GM12892 (cell line): ENCODE data around the gene NMU.

DNA sequence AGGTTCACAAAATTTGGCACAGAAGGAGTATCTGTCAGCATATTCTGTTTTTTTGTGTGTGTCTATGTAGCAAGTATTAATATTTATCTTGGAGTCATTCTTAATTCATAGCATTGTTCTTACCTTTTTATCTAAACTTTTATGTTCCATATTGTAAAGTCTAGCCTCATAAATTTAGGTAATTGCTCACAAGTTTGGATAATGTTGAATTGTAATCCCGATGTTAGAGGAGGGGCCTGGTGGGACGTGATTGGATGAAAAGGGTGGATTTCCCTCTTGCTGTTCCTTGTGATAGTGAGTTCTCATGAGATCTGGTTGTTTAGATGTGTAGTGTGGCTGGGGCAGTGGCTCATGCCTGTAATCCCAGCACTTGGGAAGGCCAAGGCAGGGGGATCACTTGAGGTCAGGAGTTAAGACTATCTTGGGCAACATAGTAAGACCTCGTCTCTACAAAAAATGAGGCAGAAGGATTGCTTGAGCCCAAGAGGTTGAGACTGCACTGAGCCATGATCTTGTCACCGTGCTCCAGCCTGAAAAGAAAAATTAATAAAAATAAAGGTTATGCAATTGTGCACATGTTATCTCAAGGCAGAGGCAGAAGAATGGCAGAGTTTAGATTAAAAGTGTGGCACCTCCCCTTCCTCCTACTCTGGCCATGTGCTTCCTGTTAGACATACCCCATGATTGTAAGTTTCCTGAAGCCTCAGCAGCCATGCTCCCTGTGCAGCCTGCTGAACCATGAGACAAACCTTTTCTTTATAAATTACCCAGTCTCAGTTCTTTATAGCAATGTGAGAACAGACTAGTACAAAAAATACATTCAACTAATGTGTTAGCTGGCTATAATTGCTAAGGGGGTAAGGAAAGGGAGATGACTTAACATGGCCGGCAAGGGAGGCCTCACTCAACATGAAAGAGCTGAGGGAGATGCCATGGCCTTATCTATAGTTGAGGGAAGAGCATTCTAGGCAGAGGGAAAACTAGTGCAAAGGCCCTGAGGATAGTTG, 36.5 kb downstream of the ERVMER34-1 start:
- RRBS, result no CpG with 5 or more reads among the region's 5 CpGs

GRCh38 chr4:52862387-52863053, 403 bp downstream of the RASL11B start:
- RRBS, result 11% methylated on average over 16 of the region's 58 CpGs

- RRBS, result no CpG with 5 or more reads among the region's 1 CpG
Measured at GRCh38 chr4:53352374-53352901, 13.4 kb downstream of the SCFD2 start.

GRCh38 chr4:53476694-53477306, 99.4 kb downstream of the FIP1L1 start:
- RRBS, result no CpG with 5 or more reads among the region's 9 CpGs

DNA sequence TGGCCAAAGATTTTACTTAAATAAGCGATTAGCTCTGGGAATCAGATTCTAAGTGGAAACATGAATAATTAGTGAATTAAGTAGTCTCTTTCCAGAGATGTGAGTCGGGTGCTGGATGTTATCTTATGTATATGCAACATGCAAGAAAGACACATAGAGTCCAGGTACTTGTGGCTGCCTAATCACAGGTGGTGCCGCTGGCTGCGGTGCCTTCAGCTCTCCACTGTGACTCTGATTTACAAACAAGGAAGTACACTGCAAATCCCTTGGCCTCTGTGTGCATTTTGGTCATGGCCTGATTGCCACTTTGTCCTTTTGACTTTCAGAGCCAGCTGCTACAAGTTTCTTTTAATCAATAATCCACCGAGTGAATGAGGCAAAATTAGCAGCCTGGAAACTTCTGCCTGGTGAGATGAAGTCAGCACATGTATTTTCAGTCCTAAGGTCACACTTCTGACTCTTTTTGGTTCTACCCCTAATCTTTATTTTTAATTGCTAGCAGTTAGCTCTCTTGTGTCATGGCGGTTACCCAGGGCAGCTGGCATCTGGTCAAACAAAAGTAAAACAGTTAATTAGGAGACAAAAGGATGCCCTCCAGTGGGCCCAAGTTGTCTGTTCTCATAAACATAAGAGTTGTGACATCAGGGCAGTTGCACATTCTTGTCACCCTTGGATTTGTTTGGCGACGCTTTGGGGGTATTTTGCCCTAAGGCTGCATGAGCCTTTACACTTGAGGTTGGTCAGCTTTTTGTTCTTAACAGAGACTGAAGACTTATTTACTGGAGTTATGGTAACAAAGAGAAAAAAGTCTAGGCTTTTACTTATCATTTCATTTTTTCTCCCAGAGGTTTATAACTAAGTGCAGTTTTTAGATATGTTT, 62.3 kb upstream of the LNX1 start:
- RRBS, result no CpG with 5 or more reads among the region's 8 CpGs

- RRBS, result no CpG with 5 or more reads among the region's 4 CpGs
Measured at GRCh38 chr4:53914134-53914997, 150.0 kb downstream of the CHIC2 start.

- RRBS, result no CpG with 5 or more reads among the region's 7 CpGs
Measured at GRCh38 chr4:53929923-53930463, 134.4 kb downstream of the CHIC2 start.

DNA sequence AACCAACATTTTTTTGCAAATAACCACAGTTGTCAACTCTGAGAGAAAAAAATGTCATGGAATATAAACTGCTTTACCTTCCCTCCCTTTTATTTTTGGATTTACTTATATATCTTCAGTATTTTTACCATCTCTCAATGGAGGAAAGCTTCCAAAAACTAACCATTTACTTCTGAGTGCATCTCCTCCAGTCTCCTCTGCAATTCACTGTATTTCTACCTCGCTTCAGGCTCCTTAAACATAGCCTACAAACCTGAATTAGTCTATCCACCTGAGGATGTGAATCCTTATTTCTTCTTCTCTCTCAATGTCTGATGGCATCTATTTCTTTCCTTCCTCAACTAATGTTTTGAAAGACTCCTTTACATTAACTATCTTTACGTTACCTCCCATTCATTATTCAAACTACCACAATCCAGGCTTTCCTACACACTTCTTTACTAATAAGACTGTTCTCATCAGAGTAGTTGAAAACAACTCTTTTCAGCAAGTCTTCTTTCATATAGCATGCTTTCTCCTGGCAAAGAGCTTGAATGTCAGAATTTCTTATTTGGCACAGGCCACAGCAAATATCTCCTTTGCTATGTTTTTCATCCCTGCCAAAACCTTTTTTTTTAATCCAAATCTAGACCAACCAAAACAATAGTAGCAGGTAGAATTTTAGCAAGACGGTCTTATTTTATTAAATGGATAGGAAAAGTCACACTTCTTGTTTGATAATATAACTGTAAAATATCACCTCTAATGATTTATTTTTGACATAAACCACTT, 12.7 kb downstream of the CHIC2 start:
- RRBS, result no CpG with 5 or more reads among the region's 3 CpGs

DNA sequence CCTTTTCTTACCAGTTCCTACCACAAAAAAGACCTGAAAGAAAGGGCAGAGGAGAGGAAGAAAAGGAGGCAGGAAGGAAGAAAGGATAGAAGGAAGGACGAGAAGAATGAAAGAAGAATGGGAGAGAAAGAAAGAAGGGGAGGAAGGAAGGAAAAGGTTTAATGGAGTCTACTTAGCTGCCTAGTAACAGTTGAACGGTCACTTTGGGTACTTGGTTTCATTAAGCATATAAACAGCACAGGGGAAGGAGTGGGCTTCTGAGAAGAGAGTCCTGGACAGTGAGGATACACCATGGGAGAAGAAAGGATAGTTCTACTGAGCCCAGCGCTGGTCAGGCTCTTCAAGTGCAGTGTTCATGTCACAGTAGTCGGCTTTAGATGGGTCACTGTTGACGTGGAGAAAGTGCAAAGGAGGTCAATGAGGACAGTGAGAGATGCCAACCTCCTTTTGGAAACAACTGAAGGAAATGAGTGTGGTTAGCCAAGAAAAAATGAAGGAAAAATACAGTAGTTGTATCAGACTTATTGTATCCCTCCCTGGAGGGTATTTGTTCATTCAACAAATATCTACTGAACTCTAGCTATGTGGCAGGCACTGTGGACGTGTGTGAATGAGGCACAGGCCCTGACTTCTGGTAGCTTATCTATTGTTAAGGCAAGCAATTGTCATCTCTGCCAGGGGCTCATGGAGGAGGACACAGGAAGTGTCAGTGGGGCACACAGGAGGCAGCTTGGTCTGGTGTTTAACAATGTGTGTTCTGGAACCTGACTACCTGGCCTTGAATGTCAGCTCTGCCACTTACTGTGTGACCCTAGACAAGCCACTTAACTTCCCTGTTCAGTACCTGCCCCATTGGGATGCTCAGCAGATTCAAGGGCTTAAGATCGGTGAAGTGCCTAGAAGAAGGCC, 1.3 kb upstream of the CHIC2 start:
- RRBS, result no CpG with 5 or more reads among the region's 7 CpGs

GRCh38 chr4:54085233-54085908, 14.6 kb upstream of the GSX2 start:
- RRBS, result no CpG with 5 or more reads among the region's 4 CpGs

DNA sequence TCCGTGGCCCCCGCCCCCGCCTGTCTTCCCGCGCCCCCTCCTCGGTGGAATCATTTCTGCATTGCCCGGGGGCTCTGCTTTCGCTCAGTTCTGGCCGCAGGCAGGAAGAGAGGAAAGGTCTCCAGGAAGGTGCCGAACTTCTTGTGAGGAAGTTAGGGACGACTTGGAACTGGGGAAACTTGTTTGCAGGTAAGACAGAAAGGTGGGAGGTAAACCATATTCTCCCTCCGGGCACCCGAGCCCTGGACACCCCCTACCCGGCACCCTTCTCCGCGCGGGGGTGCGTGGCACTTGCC, 1.3 kb downstream of the PDGFRA start:
- RRBS, result no CpG with 5 or more reads among the region's 18 CpGs

DNA sequence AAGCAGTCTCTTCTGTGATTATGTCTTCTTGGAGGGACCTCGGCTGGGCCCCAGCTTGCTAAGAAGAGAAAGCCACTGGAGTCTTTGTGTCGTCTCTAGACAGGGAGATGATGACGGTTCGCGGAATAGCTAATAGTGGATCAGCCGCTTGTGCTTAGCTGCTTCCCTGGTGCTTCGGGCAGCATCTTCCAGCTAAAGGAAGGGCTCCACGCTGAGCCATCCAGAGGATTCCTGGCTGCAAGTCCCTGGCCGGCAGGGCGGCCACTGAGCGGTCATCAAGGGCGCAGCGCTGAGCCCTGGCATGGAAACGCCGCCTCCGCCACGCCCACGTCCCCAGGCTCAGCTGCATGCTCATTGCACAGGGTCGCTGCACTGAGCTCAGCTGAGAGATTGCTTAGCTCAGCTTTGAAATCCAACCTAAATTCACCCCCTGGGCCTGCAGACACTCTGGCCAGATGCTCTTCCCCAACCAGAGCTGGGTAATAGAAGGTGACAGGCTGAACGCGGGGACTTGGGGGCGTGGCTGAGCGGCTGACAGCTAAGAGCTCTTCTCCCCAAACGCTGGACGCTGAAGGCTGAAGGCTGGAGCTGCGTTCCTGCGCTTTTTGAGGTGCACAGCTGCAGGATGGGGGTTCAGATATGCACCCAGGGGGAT, 118.2 kb upstream of the KIT start:
- RRBS, result no CpG with 5 or more reads among the region's 27 CpGs

- RRBS, result no CpG with 5 or more reads among the region's 3 CpGs
Measured at GRCh38 chr4:54586195-54586679, 71.5 kb upstream of the KIT start.

DNA sequence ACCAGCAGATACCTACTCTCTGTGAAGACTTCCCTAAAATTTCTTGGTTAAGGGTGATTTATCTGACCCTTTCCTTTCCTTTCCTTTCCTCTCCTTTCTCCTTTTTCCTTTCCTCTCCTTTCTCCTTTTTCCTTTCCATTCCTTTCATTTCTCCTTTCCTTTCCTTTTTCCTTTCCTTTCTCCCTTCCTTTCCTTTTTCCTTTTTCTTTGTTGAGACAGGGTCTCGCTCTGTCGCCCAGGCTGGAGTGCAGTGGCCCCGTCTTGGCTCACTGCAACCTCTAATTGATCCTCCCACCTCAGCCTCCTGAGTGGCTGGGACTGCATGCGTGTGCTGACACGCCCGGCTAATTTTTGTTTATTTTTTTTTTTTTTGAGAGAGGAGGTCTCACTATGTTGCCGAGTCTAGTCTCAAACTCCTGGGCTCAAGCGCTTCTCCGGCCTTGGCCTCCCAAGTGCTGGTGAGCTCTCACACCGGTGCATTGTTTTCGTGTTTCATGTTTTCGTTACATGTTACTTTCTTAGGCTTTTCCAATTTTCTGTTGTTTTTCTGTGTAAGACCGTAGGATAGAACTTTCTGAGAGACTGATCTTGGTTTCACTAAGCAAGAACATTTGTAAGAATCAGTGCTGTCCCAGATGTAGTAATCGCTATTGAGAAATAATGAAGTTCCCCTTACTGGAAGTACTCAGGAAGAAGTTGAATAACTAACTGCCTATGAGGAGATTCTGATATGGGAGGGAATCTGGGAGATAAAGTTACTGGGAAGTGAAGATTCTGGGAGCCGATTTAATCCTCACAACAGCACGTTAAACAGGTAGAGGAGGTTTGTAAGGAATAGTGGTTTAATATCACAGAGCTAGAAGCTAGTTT, 2.0 kb downstream of the TMEM165 start:
- RRBS, result 29% methylated on average over 1 of the region's 16 CpGs

DNA sequence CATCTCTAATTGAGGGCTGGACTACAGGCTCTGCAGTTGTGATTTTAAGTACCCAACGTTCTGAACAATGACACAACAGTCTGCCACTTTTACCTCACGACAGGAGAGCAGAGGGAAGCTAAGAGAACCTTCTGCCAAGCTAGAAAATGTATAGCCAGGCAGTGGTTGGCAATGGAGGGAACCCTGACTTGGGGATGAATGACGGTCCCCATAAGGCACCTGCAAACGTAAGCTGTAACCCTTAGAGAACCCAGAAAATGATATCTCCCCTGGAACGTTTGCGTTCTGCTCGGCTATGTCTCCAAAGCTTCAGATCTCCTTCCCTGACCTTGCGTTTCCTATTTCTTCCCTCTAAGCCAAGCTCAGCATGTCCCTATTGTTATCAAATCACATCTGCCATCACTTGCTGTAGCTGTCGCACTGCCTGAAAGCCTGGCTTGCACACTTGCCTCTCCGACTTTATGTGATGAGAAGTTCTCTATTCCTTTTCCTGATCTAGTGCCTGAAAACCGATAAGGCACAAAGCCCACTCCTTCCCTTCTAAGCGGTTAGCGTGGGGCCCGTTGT, 1.0 kb downstream of the NMU start:
- RRBS, result no CpG with 5 or more reads among the region's 14 CpGs

DNA sequence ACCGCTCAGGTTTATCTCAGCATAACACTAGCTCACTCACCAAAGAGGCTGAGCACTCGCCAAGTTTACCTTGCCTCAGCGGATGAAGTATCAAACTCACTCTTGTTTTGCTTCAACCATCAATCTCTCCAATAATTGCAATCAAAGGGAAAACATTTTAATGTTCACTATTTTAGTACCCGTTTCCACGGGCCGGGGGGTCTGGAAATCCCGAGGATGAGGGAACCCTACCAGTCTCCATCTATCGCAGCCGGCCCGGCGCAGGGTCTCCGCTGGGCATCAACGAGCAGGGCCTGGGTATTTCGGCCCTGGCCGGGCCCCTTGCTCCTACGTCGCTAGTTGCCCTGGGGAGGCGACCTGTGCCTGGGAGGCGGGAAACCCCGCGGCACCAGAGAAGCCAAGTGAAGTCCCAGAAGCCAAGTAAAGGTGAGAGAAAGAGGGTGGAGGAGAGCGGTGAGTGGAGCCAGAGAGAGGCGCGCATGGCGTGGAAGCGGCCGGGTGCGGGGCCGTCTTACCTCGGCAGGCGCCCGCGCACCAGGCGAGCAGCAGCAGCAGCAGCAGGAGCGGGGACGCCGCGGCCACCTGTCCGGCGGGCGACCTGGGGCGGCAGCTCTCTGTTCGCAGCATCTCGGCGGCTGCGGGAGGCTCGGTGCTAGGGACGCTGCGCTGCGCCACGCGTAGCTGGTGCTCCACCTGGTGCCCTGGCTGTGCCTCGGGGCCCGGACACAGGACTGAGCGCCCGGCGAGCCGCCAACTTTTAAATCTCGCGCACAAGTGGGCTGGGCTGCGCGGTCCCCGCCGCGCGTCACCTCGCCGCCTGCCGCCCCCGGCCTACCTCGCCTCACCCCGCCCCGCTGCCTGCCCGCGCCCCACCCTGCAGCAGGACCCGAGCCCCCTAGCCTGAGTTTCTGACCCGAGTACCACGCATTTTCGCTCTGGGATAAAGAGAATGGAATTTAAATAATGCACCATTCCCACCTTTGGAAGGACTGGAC, at the start of gene NMU:
TSS of gene NMU (minus strand) at position 733 of the 995 bp plus-strand sequence.
- RRBS, result 3% methylated on average over 16 of the region's 79 CpGs

DNA sequence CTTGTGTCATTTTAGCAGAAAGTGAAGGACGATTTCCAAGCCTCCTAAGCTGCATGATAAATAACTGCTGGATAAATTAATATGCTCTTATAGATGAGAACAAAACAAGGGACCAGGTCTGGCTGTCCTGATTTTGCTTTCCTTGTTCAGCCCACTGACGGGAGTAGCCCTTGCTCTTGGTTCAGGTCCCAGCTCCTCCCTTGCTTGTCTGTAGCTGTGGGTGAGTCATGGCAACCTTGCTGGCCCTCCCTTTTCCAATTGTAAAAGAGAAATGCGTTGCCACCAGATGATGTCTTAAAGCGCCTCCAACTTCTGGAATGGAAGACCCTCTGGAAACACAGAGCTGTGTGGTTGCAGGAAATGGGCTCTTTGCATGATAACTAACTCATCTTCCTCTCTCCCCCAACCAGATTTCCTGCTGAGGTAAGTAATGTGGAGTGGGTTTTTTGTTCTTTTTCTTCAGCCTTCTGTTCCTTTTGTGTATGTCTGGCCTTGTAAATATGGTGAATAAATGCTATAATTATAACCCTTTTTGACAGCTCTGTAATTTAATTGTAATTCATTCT, 167.0 kb downstream of the CRACD start:
- RRBS, result no CpG with 5 or more reads among the region's 4 CpGs

DNA sequence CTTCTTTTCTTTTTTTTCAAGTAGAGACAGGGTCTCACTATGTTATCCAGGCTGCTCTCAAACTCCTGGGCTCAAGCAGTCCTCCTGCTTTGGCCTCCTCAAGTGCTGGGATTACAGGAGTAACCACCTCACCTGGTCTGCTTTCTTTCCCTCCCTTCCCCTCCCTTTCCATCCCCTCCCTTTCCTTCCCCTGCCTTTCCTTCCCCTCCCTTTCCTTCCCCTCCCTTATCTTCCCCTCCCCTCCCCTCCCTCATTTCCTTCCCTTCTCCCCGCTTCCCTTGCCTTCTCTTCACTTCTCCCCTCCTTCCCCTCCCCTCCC, 169.1 kb downstream of the AASDH start:
- RRBS, result no CpG with 5 or more reads among the region's 1 CpG

GRCh38 chr4:56460000-56460611, 7.3 kb upstream of the SRP72 start:
- RRBS, result no CpG with 5 or more reads among the region's 6 CpGs

- RRBS, result 1% methylated on average over 7 of the region's 27 CpGs
Measured at GRCh38 chr4:56655170-56655596, 25.9 kb downstream of the HOPX start.